LNCaP clone FGC (cell line): ENCODE results near the genes TMC5, GPRC5B, GPR139 and PDILT.

GRCh38 chr16:18863493-18864276 lies 62.3 kb upstream of the ARL6IP1 start:
- RRBS, 2 experiments = no CpG with 5 or more reads among the region's 9 CpGs

GRCh38 chr16:18927651-18928069 lies 1.5 kb upstream of the SMG1 start:
- RRBS, 2 experiments = no CpG with 5 or more reads among the region's 16 CpGs

DNA sequence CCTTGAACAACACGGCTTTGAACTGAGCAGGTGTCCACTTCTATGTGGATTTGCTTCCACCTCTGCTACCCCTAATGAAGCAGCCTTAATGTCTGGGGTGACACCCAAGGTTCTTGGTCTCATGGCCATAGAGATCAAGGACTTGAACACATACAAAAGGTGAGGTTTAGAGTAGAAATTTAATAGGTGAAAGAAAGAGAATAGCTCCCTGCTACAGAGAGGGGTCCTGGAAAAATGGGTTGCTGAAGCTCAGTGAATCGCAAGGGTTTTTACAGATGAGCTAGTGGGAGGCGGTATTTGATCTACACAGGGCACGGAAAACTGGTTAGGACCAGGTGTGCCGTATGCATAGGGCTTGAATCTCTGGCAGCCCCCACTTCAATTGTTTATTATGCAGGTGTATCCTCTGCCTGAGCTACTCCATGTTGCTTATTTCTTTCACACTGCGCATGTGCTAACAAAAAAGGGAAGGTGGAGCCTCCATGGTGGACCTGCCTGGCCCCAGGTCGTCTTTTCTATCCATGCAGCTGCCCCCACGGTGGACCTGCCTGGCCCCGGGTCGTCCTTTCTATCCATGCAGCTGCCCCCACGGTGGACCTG lies 28.0 kb upstream of the TMC7 start:
- RRBS, 2 experiments = no CpG with 5 or more reads among the region's 11 CpGs

DNA sequence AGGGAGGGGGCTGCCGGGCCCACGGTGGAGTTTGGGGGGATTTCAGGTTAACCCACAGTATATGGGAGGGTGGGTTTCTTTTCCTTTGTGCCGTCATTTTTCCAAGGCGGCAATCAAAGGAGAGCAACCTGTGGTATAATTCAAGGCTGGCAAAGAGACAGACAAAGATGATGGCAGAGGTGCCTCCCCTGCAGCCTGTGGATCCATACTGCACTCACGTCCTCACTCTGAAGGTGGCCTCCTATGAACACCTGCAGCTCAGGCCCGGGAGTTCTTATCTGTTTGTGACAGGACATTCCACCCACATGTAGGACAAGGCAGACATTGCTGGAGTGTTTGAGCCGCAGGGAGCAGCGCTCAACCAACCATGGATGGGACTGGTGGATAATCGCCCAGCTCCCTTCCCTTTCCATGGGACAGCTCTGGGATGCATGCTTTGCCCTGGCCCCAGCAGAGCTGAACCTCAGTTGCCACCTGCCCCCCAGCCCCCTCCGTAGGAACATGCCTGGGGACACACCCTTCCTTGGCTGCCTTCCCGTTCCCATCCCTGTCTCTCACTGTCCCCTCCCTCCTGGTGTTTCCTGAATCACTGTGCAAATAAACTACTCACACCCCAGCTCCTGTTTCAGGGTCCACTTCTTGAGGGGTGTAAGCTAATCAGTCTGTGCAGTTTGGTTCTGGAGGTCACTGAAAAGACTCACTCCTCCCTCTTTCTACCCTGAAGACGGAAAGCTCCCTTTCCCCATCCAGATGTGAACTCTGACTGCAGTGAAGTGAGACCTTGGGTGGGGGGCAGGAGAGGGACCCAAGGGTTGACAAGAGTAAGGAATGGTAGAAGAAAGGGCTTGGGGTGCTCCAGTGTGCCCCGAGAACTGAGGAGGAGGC lies 22.2 kb downstream of the ITPRIPL2 start:
- RRBS, 2 experiments = no CpG with 5 or more reads among the region's 13 CpGs

- RRBS, 2 experiments = 3 to 7% methylated on average over 6 to 8 of the region's 27 CpGs
Measured at GRCh38 chr16:19168816-19169223, 780 bp downstream of the SYT17 start.

- RRBS, 2 experiments = no CpG with 5 or more reads among the region's 2 CpGs
Measured at GRCh38 chr16:19392224-19392833, 25.4 kb upstream of the TMC5 start.

GRCh38 chr16:19396525-19396951 lies 21.1 kb upstream of the TMC5 start:
- RRBS, 2 experiments = no CpG with 5 or more reads among the region's 8 CpGs

- RRBS, 2 experiments = no CpG with 5 or more reads among the region's 24 CpGs
Measured at GRCh38 chr16:19417316-19418429, at the start of gene TMC5. Gene TMC5, plus strand, starts transcription at chr16:19417883.

DNA sequence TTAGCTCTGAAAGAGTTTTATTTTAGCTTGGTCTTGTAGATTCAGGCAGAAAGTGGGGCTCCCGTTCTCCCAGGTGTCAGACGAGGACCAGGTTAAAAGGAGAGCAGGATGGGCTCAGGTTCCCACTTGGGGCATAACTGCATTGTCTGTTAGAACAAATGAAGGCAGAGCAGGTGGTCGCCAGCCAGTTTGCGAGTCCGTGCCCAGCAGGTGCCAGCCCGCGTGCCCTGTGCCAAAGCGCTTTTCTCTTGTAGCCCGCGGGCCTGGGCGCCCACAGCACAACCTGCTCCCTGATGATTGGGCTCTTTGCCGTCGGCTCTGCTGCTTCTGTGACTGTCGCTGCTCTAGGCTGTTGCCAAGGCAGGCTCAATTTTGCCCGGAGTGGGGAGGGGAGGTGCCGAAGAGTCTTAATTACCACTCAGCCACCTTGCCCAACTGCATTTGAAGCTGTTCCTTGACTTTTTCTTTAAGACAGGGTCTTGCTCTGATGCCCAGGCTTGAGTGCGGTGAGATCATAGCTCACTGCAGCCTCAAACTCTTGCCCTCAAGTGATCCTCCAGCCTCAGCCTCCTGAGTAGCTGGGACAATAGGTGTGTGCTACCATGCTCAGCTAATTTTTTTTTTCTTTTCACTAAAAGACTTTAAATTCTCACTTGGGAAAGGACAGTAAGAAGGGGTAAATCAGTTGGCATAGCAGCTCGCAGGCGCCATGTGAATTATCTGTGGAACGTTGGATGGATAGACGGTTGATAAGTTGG lies 21.0 kb downstream of the KNOP1 start:
- RRBS, 2 experiments = no CpG with 5 or more reads among the region's 21 CpGs

DNA sequence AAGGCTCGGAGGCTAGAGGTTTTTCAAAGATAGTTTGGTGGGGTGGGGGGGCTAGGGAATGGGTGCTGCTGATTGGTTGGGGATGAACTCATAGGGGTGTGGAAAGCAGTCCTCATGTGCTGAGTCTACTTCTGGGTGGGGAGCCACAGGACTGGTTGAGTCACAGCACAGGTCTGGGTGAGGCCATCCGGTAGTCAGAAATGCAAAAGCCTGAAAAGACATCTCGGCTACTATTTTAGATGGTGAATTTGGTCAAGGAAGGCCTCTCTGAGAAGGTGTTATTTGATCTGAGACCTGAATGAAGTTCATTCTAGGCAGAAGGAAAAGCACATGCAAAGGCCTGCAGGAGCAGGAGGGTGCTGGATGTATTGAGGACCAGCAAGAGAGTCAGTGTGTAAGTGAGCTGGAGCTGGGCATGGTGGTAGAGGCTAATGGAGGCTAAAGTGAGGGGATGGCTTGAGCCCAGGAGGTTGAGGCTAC lies 78.8 kb downstream of the GPRC5B start:
- RRBS, 2 experiments = no CpG with 5 or more reads among the region's 3 CpGs

DNA sequence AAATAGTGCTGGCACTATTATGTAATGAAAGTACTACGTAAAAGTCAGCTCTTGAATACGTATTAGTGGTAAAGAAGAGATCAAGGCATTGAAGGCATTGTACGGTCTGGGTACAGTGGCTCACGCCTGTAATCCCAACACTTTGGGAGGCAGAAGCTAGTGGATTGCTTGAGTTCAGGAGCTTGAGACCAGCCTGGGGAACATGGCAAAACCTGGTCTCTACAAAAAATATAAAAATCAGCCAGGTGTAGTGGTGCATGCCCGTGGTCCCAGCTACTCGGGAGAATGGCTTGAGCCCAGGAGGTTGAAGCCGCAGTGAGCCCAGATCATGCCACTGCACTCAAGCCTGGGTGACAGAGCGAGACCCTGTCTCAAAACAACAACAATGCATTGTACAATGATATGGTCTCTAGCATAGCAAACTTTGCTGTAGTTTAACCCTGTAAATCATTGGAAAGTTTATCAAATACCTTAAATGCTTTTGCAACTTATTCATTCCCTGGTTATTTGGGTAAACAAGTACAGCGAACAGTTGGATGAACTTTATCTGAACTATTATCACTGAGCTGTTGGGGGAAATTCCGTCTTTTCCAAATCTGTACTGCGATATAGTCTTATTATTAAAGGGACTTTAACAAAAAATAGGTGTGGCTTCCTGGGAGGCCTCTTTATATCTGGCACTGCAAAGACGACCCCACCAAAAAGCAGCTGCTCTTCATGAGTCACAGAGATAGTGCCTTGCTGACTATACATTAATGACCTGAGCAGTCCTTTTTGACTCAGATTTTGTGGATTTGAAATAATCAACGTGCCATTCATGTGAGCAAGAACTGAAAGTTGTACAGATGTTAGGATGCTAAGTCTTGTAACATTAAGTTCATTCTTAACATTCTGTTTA lies 73.5 kb downstream of the GPRC5B start:
- RRBS, 2 experiments = no CpG with 5 or more reads among the region's 13 CpGs

DNA sequence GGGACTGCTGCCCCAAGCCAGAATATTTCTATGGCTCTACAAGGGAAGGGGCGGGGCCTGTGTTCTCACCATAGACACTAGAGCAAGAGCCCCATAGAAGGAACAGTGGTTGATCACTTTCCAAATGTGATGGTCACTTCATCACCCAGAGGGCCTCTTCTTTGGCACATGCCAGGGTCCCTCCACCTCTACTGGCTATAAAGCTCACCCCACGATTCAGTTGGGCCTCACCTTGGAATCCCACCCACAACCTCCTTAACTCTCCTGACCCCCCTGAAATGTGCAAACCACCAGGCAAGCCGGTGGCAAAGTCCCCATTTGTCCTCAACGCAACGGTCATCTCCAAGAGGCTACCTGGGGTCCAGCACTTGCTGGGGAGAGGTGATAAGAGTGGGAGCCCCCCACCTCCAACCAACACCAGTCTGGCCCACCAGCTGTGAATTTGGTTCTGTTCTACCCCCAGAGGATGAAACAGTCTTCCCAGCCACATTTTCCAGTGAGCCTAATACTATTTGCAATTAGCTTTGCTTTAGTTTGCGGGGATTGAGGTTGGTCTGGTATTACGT lies 24.8 kb downstream of the GPRC5B start:
- RRBS, 2 experiments = no CpG with 5 or more reads among the region's 7 CpGs

DNA sequence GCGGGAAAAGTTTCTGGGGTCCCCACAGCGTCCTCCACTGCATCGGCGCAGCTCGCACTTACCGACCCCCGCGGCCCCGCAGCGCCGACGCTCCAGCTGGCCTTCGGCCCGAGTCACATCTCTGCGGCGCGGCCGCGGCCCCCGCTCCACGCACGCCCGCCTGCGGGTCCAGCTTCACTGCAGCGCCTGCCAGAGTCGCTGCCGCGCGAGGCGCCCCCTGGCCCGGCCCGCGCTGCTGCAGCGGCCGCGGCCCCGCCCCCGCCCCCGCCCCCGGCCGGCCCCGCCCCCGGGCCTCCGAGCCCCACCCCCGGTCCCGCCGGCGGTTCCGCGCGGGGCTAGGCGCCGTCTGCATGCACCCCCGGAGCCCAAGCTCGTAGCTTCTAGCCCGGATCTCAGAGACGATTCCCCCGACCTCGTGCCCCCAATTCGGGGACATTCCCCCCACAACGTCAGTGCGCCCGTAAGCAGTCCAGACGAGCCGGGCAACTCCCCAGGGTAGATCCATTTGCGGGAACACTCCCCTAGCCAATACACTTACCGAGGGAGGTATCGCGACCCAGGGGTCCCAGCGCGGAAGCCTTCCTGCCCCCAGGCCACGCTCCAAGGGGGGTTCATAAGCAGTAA lies at the start of gene GPRC5B:
GPRC5B (minus strand) TSS at position 184 of the 624 bp plus-strand sequence.
- RRBS, 2 experiments = 1 to 2% methylated on average over 27 of the region's 72 CpGs

- RRBS, 2 experiments = 2% methylated on average over 7 of the region's 32 CpGs
Measured at GRCh38 chr16:20073766-20074152, at the start of gene GPR139. Gene GPR139, minus strand, starts transcription at chr16:20073890.

DNA sequence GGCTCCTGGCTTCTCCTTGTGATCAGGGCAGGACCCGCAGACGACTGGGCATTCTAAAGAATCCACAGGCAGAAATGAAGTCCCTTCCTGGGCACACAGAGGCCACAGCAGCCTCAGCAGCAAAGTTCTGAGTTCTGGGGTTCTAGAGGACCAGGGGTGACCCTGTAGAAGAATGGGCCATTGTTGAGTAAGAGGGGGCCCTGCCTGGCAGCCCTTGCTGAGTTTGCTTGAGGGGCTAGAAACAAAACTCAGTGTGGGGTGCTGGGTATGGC lies at the start of gene PDILT:
PDILT (minus strand) TSS at position 129 of the 272 bp plus-strand sequence.
- RRBS, 2 experiments = no CpG with 5 or more reads among the region's 2 CpGs

DNA sequence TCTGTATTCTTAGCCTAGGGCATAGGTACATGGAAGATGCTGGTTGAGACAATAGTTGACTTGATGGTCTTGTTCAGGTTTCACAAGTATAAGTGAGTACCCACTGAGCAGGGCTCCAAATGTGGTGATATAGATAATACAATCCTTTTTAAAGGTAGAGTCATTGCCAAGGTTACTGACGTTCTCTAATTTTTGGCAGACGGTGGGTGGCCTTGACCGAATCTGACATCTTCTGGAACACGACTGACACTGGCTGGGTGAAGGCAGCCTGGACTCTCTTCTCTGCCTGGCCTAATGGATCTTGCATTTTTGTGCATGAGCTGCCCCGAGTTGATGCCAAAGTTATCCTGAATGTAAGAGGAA lies 14.4 kb downstream of the ACSM5 start:
- RRBS, 2 experiments = no CpG with 5 or more reads among the region's 5 CpGs

GRCh38 chr16:20674929-20675602 lies 22.4 kb downstream of the ACSM1 start:
- RRBS, 2 experiments = no CpG with 5 or more reads among the region's 15 CpGs

GRCh38 chr16:20704252-20704772 lies 6.8 kb upstream of the ACSM1 start:
- RRBS, 2 experiments = no CpG with 5 or more reads among the region's 3 CpGs

GRCh38 chr16:20733688-20734113 lies 7.9 kb downstream of the THUMPD1 start:
- RRBS, 2 experiments = no CpG with 5 or more reads among the region's 6 CpGs

- RRBS, 2 experiments = no CpG with 5 or more reads among the region's 8 CpGs
Measured at GRCh38 chr16:20736225-20737274, 5.1 kb downstream of the THUMPD1 start.